Lung (tissue), 4 donors: Measurements from ENCODE around the genes PPM1M and STAB1.

DNA sequence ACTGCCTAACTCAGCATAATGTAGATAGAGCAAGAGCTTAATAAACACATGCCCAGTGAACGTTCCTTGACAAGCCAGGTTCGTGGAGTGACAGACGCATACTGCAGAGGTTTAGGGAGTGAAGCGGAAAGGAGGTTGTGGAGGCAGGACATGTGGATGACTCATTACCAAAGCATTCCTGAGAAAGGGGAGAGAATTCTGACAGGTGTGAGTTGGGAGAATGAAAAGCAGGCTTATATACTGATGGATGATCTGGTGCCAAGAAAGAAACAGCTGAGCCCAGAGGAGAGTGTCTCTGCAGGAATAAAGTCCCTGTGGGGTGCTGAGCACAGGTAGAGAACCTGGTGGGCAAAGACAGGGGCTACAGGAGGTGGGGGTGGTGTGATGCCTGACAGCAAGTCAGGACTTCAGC, 2.3 kb upstream of the RPL29 start:
- PRO-cap = no peak
- RAMPAGE, long total RNA = no peak
- RRBS = no CpG with 5 or more reads among the region's 4 CpGs

DNA sequence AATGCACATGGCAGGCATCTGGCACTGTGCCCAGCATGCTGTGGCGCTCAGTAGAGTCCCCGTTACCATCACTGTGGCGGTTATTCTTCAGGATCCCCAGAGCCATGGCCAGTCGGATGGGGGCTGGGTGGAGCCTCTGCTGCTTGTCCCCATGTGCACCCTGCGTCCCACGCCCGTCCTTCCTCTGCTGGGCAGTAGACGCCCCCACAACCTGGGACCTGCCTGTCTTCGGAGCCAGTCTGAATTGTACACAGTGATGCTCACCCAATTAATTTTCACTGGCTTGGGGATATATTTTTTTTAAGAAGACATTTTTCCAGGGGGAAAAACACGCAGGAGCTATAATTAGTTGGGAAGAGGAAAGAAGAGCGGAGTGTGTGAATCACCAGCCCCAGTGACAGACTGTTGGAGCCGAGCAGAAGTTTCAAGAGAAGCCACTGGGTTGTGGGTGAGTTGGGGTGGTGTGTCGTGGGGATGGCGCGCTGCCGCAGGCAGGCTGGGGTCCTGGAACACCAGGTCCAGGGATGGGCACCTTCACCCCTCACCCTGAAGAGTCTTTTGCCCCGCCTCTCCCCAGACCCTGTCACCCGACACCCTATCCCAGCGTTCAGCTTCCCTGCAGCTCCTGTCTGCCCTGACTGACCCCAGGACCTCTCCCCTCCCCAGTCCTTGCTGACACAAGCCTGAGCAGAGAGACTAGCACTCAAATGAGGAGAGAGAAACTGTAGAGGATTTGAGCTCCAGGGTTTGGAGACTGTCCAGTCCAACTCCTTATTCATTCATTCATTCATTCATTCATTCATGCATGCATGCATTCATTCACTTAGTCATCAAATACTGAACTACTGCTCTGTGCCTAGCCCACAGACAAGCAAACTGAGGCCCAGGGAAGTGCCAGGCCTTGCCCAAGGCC, 27.0 kb upstream of the RPL29 start:
- PRO-cap = no peak
- RAMPAGE, long total RNA = no peak
- RRBS = no CpG with 5 or more reads among the region's 19 CpGs

DNA sequence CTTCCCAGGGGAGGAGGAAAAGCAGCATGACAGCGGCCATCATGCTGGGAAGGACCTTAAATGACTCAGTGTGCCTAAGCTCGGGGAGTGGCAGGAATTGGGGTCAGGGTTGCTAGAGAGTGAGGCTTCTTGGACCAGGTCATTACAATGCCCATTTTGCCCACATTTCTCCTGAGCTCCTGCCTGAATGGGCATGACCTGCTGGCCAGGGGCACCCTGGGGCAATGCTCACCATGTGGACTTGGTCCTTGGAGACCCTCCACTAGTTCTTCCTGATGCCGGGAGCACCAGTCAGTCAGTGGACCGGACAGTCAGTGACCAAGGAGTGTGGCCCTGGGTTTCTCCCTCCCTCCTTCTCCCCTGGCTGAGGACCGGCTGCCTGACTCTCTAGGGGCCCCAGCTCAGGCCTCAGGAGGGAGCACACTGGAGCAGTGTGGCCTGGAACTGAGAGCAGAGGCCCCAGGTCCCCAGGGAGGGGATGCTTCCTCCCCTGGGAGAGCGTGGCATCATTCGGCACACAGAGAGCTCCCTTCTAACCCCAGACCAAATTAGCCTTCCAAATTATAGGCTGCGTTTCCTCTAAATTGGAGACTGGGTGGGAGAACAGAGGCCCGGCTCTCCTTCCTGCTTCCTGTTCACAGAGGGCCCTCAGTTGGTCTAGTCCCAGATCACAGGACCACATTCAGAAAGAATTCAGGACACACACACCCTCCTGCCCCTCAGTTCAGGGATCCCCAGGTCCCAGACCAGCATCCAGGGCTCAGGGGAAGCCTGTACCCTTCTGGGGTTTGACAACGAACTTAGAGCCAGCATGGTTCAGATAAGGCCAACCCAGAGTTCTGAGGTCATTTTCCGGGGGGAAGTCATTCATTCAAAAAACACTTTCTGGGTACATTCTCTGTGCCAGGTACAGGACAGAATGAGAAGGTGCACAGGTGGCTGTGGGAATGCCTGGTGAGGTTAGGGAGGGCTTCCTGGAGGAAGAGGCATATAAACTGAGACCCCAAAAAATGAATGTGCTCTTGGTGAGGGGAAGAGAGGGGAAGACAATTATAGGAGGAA, 28.2 kb upstream of the RPL29 start:
- PRO-cap = no peak
- RAMPAGE, long total RNA = no peak
- RRBS = 44% methylated on average over 2 of the region's 11 CpGs

GRCh38 chr3:52108483-52108880, 45.7 kb downstream of the POC1A start:
- PRO-cap = no peak
- RAMPAGE, long total RNA = no peak
- RRBS = no CpG with 5 or more reads among the region's 8 CpGs

DNA sequence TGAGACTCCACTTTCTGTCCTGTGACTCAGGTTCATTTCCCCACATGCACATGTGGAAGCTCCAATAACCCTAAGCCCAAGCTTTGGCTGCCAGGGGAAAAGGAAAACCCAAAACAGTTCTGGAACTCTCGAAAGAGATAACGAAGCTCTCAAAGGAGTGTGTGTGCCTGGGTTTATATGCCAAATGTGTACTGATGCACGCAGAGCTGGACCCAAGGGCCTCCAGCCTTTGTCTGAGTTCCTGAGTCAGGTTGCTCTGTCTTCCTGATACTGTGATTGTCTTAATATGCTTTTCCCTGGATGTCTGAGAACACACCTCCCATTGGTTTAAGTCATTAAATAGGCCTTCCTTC, 43.5 kb downstream of the POC1A start:
- PRO-cap = no peak
- RAMPAGE, long total RNA = no peak
- RRBS = no CpG with 5 or more reads among the region's 3 CpGs

GRCh38 chr3:52225969-52226298, 489 bp upstream of the TLR9 start:
- PRO-cap = no peak
- RAMPAGE, long total RNA = no peak
- RRBS = no CpG with 5 or more reads among the region's 6 CpGs

DNA sequence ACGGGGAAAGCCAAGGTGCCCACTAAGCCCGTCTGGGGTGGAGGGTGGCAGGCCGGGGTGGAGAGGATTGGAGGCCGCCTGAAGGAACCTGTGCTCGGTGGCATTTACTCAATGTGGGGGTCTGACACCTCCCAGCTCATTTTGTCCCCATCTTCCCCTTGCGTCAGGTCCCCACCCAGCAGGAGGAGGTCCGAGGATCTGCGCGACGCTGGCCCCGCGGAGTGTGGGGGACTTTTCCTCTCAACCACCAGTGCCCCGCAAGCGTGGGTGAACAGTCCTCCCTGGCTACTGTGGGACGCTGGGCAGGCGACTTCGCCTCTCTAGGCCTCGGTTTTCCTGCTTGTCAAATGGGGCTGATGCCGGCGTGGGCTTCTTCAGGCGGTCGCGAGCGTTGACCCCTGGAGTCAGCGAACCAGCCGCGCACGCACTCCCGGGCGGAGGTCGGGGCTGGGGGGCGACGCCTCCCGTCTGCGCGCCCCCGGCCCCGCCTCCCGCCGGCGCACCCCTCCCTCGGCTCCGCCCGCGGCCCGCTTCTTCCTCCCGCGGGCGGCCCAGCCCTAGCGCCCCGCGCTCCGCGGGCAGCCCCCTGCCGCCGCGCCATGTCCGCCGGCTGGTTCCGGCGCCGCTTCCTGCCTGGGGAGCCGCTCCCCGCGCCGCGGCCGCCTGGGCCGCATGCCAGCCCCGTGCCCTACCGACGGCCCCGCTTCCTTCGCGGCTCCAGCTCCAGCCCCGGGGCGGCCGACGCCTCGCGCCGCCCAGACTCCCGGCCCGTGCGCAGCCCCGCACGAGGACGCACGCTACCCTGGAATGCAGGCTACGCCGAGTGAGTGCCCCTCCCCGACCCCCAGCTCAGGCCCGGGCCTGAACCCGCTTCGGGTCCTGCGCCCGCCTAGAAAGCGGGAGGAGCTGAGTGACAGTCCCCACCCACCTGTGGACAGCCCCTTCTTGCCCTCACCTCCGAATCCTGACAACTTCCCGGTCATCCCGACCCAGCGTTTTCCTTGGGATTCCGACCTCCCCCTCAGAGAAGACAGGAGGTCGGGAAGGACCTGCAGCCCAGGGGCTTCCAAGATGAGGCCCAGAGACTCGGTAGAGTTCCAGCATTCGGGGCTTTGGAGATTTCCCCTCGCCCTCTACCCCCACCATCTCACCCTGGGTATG, at the start of gene PPM1M:
PPM1M (plus strand) TSS at position 534 of the 1,161 bp plus-strand sequence.
- PRO-cap = bidirectional peak, plus-strand start at position 533 of the sequence, minus-strand start at position 429 of the sequence; bidirectional peak, plus-strand start at position 581 of the sequence, minus-strand start at position 601 of the sequence; bidirectional peak, plus-strand start at position 1,032 of the sequence, minus-strand start at position 762 of the sequence
- RAMPAGE, long total RNA = no peak
- RRBS = 1% methylated on average over 58 of the region's 107 CpGs

DNA sequence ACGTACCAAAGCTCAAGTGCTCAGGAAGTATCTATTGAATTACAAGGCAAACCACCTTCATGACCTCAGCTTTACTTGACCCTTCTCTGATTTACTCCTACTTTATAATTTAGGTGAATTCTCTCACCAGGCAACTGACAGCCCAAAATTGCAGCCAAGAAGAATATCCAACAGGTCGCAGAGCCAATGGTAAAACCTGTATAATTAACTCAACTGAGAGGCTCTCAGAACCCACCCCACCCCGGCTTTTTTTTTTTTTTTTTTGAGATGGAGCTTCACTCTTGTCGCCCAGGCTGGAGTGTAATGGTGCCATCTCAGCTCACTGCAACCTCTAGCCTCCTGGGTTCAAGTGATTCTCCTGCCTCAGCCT, 7.1 kb downstream of the PPM1M start:
- PRO-cap = no peak
- RAMPAGE, long total RNA = no peak
- RRBS = no CpG with 5 or more reads among the region's 4 CpGs

DNA sequence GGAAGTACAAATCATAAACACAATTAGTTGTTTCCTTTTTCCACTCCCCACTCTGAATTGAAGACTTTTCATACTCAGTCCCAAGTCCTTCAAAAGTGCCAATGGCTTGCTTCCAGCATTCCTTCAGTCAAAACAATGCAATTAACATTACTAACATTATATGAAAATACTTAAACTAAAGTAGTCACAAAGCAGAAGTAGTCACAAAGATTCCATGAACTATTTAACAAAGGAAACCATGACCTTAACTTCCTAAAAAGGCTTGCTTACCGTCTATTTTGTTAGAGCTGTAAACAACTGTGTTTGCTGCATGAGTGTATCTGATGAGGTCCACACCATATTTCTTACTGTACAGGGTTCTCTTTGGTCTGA, 8.0 kb downstream of the WDR82 start:
- PRO-cap = no peak
- RAMPAGE, long total RNA = no peak
- RRBS = no CpG with 5 or more reads among the region's 1 CpG

DNA sequence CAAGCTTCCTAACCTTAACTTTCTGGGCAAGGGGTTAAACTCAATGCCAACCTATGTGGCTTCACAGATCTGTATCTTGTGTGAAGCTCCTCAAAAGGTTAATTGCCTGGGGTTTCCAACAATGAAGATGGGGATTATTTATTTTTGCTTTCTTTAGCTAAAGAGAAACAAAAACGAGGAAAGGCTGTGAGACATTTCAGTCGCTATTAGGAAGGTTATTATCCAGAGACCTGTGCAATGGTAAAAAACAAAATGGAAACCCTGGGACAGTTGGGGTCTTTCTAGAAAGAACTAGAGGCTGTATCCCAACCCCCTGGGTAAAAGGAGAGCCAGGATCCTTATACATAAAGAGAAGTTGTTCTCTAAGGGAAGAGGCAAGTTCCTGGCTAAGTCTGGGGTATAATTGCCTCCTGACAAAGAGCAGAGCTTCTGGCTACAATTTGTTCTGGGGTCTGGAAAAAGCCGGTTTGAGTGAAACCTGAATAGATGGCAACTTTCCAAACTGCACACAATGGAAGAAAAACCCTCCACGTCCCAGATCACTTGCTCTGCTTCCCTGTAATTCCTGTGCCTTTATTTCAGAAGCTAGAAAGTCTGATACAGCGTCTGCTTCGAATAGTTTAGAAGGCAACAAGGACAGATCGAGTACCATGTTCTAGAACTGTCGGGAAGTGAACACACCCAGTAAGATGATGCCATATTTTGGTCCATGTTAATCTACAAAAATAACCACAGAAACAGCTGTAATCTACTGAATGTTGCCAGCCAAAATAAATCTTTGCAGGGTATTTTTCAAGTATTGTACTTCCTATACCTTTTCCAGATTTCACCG, 1.5 kb upstream of the WDR82 start:
- PRO-cap = no peak
- RAMPAGE, long total RNA = no peak
- RRBS = no CpG with 5 or more reads among the region's 9 CpGs

DNA sequence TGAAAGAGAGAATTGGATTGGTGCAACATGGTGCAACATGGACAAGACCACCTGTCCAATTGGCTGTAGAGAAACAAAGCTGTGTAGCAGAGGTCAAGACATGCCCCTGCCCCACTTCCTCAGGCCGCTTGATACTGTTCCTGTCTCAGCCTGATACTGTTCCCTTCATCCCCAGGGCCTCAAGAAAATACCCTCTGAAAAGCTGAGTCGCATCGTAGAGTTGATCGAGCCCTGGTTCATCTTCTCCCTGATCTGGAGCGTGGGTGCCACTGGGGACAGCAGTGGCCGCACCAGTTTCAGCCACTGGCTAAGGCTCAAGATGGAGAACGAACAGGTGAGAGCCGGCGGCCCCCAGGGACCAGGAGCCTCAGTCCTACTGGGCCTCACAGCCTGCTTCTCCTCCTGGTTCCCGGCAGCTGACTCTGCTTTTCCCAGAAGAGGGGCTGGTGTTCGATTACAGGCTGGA, 39.5 kb downstream of the BAP1 start:
- PRO-cap = no peak
- RAMPAGE, long total RNA = no peak
- RRBS = 73% methylated on average over 3 of the region's 11 CpGs

- PRO-cap = no peak
- RAMPAGE, long total RNA = no peak
- RRBS = no CpG with 5 or more reads among the region's 36 CpGs
Observed at GRCh38 chr3:52372905-52373475, 36.8 kb downstream of the BAP1 start.

DNA sequence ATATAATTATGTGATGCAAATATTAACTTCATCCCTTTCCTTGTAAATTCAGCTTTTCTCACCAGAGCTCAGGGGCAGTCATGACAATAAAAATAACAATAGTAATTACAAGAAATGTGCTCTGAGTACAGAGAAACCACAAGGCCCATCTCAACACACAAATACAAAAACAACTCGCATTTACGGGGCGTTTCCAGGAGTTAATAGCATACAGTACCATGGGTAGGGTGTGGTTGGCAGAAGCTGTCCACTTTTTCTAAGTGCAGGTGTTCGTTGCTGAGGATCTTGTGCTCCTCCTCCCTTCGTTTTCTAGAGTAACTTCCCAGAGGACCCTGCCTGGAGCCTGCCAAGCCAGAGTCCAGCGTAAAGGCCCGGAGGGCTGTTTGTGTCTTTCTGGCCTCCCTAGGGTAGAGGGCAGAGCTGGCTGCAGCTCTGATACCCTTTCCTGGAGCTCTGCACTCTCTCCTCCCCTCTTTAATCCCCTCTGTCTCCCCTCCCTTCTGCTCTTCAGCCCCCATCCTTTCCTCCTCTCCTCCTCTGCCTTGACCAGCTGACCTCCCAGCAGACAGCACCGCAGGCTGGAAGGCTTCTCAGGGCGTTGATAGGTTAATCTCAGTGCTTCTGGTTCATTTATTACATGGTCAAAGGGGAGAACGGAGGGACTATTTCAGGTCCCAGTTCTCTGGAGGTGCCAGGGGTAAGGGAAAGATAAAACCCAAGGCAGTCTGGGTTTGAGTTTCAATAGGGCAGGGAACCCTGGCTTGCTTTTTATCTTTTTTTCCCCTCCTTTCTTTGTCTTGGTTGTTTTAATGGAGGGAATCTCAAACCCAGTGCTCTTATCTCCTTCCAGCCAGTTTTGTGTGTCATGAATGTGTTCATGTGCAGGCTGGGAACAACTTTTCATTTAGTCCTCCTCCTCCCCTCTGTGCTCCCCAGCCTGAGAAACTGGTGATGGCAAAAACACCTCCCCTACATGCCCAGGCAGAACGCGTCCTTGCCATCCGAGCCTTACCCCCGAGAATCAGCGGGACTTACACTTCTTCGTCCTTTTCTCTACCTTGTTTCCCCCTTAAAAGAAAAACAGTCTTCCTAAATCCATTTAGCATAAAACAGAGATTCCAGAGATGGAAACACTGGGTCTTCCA, 11.2 kb downstream of the SEMA3G start:
- PRO-cap = no peak
- RAMPAGE, long total RNA = no peak
- RRBS = no CpG with 5 or more reads among the region's 16 CpGs

- PRO-cap = no peak
- RAMPAGE, long total RNA = no peak
- RRBS = no CpG with 5 or more reads among the region's 18 CpGs
Observed at GRCh38 chr3:52479425-52480524, 15.4 kb upstream of the STAB1 start.

DNA sequence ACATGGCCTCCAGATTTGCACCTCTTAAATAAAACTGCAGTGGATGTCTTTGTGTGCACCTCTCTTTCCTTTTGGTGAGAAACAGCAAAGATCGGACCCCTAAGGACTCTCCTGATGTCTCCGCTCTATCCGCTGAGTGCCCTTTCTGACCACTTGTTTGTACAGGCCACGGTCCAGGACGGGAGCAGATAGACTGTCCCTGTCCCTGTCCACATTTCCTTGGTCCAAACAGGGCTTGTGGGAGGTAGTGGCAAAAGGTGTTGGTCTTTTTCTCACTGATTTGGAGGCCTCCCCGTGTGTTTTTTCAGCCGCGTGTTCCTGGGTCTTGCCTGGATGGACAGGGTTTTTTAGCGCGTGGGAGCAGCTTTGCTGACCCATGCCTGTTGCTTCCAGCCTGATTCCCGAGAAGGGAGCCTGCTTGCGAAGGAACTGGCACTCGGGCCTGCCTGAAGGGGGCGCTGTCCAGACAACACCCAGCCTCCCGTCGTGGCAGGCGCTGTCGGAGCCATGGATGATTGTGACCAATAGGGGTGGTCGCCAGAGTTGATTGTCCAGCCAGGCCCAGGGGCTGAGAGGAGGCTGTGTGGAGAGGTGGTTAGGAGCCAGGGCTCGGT, 13.2 kb upstream of the STAB1 start:
- PRO-cap = no peak
- RAMPAGE, long total RNA = no peak
- RRBS = no CpG with 5 or more reads among the region's 20 CpGs

DNA sequence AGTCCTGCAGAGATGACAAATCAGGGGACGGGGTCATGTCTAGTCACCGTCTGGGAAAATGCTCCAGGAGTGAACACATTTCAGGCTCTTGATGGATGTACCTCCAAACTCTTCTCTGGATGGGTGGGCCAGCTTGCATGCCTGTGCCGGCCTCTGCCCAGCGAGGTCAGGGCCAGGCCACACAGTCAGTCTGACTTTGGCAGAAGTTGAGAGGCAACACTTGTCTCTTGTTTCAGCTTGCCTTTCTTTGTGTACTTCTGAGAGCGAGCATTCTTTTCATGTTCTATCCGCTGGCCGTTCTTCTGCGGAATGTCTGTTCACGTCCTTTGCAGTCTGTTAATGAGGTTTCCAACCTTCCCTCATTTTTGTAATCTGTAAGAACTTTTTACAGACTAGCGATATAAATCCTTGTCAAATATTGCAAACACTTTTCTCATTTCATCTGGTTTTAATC, 11.4 kb upstream of the STAB1 start:
- PRO-cap = no peak
- RAMPAGE, long total RNA = no peak
- RRBS = no CpG with 5 or more reads among the region's 10 CpGs

DNA sequence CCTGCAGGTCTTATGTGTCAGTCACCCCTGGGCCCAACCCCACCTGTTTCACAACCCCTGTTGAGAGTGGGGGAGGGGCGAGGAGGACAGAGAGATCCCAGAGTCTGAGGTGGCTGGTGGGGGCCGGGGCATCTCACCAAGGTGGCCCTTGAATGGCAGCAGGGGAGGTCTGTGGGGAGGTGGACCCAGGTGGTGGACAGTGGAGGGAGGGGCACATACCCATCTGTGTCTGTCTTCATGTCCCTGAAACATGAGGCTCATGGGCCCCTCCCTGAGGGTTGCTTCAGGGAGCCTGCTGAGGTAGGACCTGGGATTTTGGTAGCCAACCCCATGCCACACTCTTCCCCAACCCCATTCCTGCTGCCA, 1.8 kb upstream of the STAB1 start:
- PRO-cap = no peak
- RAMPAGE, long total RNA = no peak
- RRBS = no CpG with 5 or more reads among the region's 2 CpGs

- PRO-cap = bidirectional peak, plus-strand start at chr3:52495338, minus-strand start at chr3:52495239
- RAMPAGE, long total RNA = no peak
- RRBS = 12% methylated on average over 17 of the region's 37 CpGs
Observed at GRCh38 chr3:52494730-52495741, at the start of gene STAB1. Gene STAB1 (plus strand): TSS chr3:52495338.

DNA sequence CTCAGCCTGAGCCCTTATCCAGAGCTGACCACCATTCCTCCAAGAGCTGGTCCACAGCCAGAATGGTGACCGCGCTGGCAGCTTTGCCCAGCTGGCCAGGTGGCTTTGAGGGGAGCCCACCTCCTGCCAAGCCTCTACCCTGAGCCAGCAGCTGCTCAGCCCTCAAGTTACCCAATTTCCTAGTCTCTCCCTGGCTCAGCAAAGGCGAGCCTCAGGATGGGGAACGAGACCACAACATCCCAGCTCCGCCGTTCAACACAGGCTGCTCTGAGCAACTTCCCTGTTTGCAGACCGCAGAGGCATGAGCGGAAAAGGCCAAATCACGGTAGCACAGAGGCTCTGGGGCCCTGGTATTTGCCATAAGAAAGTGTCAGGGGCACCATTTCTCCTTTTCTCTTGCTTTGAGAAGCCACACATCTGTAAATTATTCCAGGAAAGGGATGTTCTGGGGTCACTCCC, 3.5 kb downstream of the STAB1 start:
- PRO-cap = no peak
- RAMPAGE, long total RNA = no peak
- RRBS = no CpG with 5 or more reads among the region's 9 CpGs

DNA sequence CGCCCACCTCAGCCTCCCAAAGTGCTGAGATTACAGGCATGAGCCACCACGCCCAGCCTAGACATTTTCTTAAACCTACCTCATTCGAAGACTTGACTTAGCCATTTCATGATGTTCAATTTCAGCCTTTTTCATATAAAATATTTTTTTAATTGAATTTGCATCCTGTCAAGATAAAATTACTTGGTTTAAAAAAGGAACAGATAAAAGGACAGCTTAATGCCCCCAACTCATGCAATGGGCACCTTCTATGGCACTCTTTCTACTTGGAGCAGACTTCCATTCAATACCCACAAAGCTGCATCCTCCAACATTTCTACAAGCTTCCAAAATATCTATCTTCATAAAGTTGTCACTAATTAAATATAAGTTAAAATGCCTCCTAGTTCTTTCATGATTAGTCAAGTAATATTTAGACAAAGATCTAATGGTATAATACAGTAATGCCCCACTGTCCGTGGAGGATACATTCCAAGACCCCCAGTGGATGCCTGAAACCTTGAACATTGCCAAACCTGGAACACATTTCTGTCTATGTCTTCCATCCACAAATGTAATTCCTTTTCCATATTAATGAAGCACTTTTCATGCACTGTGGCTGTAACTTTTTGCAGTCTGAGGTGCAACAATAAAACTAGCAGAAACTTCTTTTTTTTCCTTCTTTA, 41.1 kb upstream of the GNL3 start:
- PRO-cap = no peak
- RAMPAGE, long total RNA = no peak
- RRBS = no CpG with 5 or more reads among the region's 4 CpGs